Thyroid gland (tissue), 7 donors: ENCODE results near the genes NABP2, RBMS2 and PRIM1.

GRCh38 chr12:56102968-56103635 is 1.3 kb upstream of the PA2G4 start:
- PRO-cap, 2 experiments = no peak in any of the 2 experiments
- RAMPAGE, long total RNA, 5 experiments = no peak in any of the 5 experiments

DNA sequence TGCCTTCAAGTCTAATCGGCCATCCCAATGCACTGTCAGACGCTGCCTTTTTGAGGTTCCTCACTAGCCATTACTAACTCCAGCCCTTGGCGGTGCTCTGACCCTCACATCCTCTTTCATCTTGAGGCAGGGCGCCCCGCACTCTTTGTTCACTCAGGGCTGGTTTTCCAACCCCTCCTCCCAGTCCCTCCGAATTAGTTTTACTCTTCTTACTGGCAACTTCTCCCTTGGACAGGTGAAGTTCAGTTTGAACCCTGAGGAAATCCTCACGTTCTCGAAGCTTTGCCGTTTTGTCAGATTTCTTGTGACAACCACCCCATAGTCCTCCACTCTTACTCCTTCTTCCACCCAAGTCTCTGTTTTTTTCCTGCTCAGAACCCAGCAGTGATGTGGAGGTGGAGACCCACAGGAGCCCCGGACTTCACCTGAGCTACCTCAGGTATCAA is 670 bp downstream of the ZC3H10 start:
- PRO-cap, 2 experiments = no peak in any of the 2 experiments
- RAMPAGE, long total RNA, 5 experiments = no peak in any of the 5 experiments

DNA sequence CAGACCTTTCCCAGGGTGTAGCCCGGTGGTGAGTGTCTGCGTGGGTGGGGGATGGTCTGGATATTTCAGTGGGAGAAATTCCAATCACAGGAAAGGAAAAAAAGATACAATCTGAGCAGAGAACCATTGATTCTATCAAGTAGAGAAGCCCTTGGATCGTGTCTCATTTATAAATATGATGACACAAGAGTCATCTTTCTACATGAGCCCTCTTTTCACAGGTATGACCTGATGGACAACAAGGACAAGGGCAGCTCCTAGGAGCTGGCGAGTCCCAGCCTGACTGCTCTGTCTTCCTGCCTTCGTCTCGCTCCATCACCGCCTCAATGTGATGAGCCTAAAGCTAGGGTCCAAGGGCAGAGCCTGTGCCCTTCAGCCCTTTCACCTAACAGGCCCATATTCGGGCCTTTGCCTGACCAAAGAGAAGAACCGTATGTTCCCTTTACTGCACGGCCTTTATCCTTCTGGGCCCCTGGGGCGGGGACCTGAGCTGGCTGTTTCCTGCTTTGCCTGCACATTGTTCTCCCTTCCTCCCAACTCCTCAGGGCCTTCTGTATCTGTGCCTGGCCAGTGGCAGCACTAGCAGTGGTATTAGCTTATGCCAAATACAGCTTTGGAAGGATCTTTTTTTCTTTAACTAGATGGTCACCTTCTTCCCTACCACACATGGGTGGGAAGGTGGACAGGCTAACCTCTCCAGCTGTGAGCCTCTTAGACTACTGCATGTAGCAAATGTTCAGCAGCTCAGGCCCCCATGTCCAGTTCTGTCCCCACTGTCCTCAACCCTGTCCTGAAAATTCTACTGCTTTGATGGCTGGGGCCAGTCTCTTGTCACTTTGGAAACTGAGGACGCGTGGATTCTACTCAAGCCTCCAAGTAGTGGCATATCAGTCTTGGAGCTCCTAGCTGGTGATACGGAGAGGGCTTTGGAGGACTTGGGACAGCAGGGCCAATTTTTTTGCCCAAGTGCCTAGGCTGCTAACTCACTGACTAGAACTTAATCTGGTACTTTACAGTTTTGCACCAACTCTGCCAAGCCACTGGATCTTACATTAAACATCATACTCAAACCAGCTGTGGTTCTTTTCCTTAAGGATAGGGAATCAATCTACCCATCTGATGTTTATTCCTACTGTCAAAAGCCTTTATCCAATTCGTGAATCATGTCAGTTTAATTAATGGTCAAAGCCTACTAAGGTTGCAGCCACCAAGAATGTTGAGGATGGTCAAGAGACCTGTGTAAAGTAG is 8.4 kb upstream of the MYL6B start:
- PRO-cap, 2 experiments = peak in 1 of 2 experiments; most common plus-strand start position 556 of the sequence (in 1); most common minus-strand start position 431 of the sequence (in 1)
- RAMPAGE, long total RNA, 5 experiments = no peak in any of the 5 experiments

GRCh38 chr12:56180762-56181543 is 8.3 kb downstream of the SMARCC2 start:
- PRO-cap, 2 experiments = no peak in any of the 2 experiments
- RAMPAGE, long total RNA, 5 experiments = no peak in any of the 5 experiments

- PRO-cap, 2 experiments = no peak in any of the 2 experiments
- RAMPAGE, long total RNA, 5 experiments = no peak in any of the 5 experiments
These were observed 7.7 kb downstream of the SMARCC2 start for GRCh38 chr12:56181568-56181965.

DNA sequence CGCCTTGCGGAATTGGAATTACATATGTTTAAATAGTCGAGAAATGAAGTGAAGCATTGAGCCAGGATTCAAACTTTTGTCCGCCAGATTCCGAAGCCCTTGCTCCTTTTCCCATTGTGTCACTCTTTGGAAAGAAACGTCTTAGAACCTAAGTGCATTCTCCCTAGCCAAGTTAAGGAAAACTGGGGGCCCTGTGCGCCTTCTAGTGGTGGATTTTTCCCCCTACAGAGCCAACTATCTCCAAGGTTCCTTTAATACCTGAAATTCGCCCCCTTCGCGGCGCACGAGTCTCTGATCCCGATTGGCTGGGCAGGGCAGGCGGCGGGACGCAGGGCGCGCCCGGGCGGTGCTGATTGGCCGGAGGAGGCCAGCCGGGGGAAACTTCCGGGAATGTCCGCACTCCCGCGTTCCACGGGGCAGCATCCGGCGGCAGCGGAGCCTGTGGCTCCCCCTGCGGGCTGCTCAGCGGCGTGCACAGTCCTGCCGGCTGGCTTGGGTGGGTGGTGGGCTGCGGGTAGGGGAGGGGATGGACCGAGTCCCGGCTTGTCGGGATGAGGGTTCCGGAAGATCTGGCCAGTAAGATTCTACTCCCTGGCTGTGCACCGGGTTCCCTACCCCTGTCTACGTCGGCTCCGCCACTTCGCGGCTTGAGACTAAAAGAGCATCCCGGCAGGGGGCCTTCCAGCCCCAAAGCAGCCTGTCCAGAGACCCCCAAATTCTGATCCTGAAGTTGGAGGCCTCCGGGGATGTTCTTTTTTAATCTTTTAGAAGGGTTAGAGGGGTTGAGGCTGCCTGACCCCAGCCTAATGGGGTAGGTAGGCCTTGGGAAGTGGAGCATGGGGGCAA is at the start of gene NABP2:
Gene NABP2, plus strand, starts transcription at position 397 of the 846 bp plus-strand sequence.
- PRO-cap, 2 experiments = peak in 2 of 2 experiments; most common plus-strand start position 399 of the sequence (in 2); most common minus-strand start position 174 of the sequence (in 2)
- RAMPAGE, long total RNA, 5 experiments = start-site peak on the plus strand in 5 of 5 experiments, centred at positions 418 to 447 of the sequence, 18 to 216 reads per replicate

- PRO-cap, 2 experiments = no peak in any of the 2 experiments
- RAMPAGE, long total RNA, 5 experiments = no peak in any of the 5 experiments
These were observed 1.2 kb downstream of the APOF start for GRCh38 chr12:56361575-56361835.

GRCh38 chr12:56364553-56364962 is 1.9 kb upstream of the APOF start:
- PRO-cap, 2 experiments = no peak in any of the 2 experiments
- RAMPAGE, long total RNA, 5 experiments = no peak in any of the 5 experiments

DNA sequence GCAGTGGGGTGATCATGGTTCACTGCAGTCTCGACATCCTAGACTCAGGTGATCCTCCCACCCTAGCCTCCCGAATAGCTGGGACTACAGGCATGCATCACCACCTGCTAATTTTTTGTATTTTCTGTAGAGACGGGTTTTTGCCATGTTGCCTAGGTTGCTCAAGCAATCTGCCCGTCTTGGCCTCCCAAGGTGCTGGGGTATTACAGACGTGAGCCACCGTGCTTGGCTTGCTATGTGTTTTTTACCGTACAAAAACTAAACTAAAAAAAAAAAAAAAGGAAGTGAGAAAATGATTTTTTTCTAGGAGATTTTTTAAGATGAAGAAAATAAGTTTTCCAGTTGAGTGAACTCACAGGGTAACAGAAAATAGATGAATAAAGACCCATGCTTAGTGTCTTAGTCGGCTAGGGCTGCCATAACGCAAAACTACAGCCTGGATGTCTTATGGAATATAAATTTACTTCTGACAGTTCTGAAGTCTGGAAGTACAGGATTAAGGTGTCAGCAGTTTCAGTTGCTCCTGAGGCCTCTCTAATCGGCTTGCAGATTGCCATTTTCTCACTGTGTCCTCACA is 13.2 kb upstream of the APOF start:
- PRO-cap, 2 experiments = no peak in any of the 2 experiments
- RAMPAGE, long total RNA, 5 experiments = no peak in any of the 5 experiments

- PRO-cap, 2 experiments = peak in 2 of 2 experiments; most common plus-strand start chr12:56521831 (in 2); most common minus-strand start chr12:56521768 (in 1)
- RAMPAGE, long total RNA, 5 experiments = start-site peak on the plus strand in 4 of 5 experiments, at chr12:56521936-56522081 at its widest, 149 to 332 reads per replicate
These were observed at the start of gene RBMS2 for GRCh38 chr12:56521632-56522141. TSS of gene RBMS2 (plus strand) at chr12:56521820.

- PRO-cap, 2 experiments = peak in 1 of 2 experiments; most common plus-strand start chr12:56632536 (in 1); most common minus-strand start chr12:56632411 (in 1)
- RAMPAGE, long total RNA, 5 experiments = no peak in any of the 5 experiments
These were observed 2.1 kb upstream of the BAZ2A start for GRCh38 chr12:56632080-56632720.

DNA sequence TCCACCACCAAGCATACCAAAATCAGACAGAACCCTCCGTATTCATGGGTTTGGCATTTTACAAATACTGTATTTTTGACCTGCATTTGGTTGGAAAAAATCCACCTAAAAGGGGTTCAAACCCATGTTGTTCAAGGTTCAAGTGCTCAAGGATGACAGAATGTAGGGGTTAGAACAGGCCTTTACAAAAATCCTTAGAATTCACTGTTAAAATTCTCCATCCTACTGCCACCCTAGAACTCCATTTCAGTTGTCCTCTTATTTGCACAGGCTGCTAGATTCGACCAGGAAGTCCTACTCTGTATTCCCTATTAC is 15.1 kb upstream of the ATP5F1B start:
- PRO-cap, 2 experiments = no peak in any of the 2 experiments
- RAMPAGE, long total RNA, 5 experiments = no peak in any of the 5 experiments

DNA sequence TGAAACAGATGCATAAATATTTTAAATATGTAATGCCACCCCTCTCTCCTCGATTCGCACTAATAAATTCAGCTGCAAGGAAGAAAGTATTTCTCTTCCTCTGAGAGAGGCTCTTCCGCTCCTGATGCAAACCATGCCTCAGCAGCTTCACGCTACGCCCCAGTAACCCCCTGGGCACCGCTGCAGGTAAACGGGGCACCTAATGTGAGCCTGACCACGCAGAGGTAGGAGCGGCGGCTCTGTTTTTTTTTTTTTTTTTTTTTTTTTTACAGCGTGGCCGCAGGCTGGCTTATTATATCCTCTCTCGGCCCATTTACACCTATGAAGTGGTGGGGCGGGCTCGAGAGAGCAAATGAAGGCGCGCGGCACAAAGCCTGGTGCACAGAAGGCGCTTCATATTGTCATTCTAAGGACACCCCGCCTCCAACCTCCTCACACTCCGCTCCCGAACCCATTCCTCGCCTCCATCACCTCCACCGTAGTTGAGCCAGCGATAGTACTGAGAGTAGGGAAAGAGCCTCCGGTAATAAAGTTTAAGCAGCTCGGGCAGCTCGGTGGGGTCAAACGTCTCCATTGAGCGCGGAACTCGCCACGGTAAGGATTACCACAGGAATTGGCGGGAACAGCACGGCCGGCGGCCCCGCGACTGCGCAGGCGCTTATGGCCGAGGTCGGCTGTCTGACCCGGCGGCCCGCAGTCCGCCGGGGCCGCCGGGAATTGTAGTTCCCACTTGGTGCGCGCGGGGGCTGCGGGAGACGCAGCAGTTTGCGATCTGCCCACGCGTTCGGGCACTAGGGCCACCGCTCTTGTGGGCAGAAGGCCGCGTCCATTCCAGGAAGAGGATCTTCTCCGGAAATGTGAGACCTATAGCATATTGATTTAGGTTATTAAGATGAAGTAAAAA is at the start of gene PRIM1:
Gene PRIM1, minus strand, starts transcription at position 599 of the 904 bp plus-strand sequence.
- PRO-cap, 2 experiments = peak in 2 of 2 experiments; most common plus-strand start position 729 of the sequence (in 1); most common minus-strand start position 650 of the sequence (in 2)
- RAMPAGE, long total RNA, 5 experiments = no peak in any of the 5 experiments

- PRO-cap, 2 experiments = no peak in any of the 2 experiments
- RAMPAGE, long total RNA, 5 experiments = no peak in any of the 5 experiments
These were observed 2.6 kb upstream of the HSD17B6 start for GRCh38 chr12:56760544-56760854.

DNA sequence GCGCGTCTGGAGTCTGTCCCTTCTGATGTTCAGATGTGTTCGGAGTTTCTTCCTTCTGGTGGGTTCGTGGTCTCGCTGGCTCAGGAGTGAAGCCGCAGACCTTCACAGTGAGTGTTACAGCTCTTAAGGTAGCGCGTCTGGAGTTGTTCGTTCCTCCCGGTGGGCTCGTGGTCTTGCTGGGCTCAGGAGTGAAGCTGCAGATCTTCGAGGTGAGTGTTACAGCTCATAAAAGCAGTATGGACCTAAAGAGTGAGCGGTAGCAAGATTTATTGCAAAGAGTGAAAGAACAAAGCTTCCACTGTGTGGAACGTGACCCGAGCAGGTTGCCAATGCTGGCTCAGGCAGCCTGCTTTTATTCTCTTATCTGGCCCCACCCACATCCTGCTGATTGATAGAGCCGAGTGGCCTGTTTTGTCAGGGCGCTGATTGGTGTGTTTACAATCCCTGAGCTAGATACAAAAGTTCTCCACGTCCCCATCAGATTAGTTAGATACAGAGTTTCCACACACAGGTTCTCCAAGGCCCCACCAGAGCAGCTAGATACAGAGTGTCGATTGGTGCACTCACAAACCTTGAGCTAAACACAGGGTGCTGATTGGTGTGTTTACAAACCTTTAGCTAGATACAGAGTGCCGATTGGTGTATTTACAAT is 31.9 kb downstream of the HSD17B6 start:
- PRO-cap, 2 experiments = no peak in any of the 2 experiments
- RAMPAGE, long total RNA, 5 experiments = no peak in any of the 5 experiments

DNA sequence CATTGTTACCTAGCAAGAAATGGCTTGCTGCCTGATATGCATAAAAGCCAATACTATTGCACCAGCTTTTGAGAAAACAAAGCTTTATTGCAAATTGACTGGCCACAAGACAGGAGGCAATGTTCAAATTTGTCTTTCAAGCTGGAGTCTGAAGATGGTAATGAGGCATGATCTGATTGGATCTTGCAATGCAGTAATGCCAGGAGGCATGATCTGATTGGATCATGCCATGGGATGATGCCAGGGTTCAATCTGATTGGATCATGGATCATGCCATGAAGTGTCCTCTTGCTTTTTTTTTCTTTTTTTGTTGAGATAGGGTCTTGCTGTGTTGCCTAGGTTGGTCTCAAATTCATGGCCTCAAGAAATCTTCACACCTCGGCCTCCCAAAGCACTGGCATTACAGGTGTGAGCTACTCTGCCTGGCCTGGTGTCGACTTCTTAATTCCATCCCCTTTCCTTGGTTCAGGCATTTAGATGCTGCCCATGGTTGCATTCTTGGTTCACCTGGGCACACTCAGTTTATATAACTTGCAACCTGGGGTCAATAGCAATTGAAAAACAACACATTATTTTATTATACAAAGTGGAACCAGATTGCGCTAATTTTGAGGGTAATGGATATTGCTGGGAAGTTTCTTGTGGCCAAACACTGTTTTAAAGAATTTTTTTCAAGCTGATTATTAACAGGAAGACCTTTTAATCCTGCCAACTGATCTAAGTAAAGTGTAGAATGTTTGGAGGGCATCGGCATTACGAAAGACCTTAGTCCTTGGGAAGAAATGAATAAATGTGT is 38.8 kb downstream of the HSD17B6 start:
- PRO-cap, 2 experiments = no peak in any of the 2 experiments
- RAMPAGE, long total RNA, 5 experiments = no peak in any of the 5 experiments

DNA sequence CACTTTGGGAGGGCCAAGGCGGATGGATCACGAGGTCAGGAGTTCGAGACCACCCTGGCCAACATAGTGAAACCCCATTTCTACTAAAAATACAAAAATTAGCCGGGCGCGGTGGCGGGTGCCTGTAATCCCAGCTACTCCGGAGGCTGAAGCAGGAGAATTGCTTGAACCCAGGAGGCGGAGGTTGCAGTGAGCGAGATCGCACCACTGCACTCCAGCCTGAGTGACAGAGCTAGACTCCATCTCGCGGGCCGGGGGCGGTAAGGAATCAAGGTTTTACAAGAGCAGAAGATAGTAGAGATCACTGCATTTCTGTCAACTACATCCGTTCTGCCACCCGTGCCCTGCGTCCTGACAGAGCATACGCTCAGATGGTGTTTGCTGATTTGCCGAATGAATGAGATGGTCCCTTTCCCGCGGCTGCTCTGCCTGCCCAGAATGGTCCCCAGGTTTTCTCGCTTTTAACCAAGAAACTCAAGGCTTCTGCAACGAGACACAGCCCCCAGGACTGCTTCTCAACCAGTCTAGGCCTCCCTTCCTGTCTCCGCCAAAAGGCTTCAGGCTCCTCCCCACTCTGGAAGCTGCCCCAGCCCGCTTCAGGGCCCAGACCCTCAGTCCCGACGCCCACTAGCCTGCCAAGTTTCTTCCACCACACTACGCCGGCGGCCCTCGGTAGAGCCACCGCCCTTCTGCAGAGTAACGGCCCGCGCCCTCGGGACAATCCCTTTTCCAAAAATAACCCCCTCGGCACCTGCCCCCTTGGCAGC is 573 bp downstream of the NEMP1 start:
- PRO-cap, 2 experiments = no peak in any of the 2 experiments
- RAMPAGE, long total RNA, 5 experiments = no peak in any of the 5 experiments

DNA sequence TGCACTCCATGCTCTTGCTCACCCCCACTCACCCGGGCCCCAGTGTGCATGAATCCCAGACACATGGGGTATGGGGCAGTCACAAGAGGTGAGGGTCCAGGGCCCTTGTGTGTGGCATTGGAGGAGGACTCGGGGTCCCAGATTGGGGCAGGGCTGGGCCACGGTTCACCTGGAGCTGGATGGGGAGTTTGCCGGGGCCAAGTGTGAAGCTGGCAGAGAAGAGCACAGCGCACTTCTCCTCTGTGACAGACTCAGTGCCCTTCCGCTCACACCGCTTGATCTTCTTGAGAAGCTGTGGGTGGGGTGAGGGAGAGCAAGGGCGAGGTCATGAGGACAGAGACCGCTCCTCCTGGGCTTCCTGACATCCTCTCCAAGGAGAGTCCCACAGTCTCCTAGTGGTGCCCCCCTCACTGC is 6.9 kb downstream of the STAT6 start:
- PRO-cap, 2 experiments = no peak in any of the 2 experiments
- RAMPAGE, long total RNA, 5 experiments = no peak in any of the 5 experiments

DNA sequence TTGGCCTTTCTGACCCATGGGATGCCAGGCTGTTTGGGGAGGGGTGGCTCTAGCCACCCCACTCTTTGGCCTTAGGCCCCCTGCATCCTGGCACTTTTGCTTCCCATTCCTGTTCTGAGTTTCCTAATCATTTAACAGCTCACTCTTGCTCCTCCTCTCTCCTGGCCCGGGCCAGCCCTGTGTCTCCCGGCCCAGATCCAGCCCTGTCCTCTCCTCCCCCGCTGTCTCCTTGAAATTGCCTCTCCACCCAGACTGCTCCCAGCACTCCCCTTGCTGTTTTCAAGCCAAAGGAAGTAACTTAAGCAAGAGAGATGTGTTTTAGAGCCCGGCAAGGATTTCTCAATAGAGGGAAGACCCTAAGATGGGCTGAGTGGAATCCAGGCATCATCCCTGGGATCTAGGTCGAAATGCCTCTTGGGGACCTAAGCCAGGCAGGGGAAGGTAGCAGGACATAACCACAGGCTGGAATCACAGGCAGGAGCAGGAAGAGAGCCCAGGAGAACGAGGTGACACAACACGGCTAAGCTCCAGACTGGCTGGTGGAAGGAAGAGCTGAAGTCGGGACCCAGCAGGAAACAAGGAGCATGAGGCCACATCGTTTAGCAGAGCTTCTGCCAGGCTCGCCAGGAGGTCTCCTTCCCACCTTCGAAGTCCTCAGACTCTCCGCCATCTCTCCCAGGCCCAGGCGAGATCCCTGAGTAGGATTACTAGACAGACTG is 21.1 kb downstream of the LRP1 start:
- PRO-cap, 2 experiments = no peak in any of the 2 experiments
- RAMPAGE, long total RNA, 5 experiments = no peak in any of the 5 experiments

GRCh38 chr12:57156110-57156697 is 27.9 kb downstream of the LRP1 start:
- PRO-cap, 2 experiments = no peak in any of the 2 experiments
- RAMPAGE, long total RNA, 5 experiments = no peak in any of the 5 experiments